Amniotic epithelial cell (primary cell): ENCODE data around the genes MCM10 and UCMA.

GRCh38 chr10:13161081-13161754 is at the start of gene MCM10:
Gene MCM10 (plus strand): TSS chr10:13161558.
- RRBS = 1% methylated on average over 23 of the region's 48 CpGs

DNA sequence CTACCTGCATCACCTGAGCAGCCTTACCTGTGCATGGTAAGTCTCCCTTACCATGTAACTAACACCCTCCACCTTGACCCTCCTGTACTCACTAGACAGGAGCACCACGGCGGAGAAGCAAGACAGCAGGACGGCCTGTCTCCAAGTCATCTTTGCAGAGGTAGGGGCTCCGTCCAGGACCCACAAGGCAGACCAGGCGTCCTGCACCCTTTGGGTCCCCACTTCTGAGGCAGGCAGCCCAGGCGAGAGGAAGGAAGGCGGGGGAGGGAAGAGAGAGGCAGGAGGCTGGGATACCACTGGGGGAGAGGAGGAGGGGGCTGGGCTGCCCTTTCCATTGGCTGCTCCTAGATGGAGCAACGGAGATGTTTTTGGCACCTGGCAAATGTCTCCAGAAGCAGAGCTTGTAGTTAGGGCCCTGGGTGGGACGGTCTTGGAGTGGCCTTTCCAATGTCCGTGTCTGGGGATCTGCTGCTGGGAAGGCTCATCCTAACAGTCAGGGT is at the start of gene UCMA:
TSS of gene UCMA (minus strand) at position 266 of the 500 bp plus-strand sequence.
- RRBS = no CpG with 5 or more reads among the region's 10 CpGs

DNA sequence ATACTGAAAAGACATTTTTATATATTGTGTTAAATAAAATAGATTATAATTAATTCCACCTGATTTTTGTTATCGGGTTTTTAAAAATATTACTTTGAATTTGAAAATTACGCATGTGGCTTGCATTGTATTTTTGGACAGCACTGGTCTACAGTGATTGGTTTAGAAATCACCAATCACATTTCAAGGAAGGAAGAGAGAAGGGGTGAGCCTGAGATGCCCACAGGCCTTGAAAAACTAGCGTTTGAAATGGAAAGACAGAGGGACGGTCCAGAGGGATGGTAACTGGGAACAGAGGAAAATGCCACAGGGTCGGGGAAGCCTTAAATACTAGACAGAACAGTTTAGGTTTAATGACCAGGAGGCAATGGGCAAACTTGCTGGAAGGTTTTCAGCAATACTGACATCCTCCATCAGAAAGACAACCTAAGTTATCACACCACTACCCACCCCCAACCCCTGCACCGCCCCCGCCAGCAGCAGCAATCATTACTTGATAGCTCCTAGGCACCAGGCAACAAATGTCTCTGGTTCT is 7.0 kb downstream of the SEPHS1 start:
- RRBS = no CpG with 5 or more reads among the region's 7 CpGs

DNA sequence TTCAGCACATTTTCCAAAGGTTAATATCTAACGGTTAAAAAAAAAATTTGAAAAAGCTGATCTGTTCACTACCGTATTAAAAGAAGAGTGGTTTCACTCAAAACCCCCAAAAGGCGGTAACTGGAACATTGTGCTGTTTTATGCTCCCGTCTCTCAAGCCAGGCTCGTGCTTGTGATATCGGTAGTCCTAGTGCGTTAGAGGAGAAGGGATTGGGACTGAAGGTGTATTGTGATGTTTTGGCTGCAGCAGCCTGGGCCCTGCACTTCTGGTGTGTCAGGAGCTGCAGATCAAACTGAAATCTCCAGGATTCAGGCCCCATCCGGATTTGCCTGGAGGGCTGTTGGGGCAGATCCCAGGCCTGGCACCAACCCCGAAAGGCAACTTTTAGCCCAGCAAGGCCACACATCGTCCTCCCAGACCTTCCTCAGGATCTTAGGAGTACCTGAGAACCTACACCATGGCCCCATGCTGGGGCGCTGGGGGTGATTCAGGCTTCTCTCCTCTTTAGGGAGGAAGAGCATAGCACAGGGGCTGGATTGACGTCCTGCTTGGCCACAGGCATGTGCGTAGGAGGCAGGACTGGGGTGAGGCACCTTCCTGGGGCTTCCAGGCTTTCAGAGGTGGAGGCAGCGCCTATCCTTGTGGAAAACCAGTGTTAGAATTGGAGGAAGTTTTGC is 61.7 kb upstream of the SEPHS1 start:
- RRBS = no CpG with 5 or more reads among the region's 14 CpGs

GRCh38 chr10:13496368-13497264 is 32.2 kb downstream of the BEND7 start:
- RRBS = no CpG with 5 or more reads among the region's 12 CpGs

DNA sequence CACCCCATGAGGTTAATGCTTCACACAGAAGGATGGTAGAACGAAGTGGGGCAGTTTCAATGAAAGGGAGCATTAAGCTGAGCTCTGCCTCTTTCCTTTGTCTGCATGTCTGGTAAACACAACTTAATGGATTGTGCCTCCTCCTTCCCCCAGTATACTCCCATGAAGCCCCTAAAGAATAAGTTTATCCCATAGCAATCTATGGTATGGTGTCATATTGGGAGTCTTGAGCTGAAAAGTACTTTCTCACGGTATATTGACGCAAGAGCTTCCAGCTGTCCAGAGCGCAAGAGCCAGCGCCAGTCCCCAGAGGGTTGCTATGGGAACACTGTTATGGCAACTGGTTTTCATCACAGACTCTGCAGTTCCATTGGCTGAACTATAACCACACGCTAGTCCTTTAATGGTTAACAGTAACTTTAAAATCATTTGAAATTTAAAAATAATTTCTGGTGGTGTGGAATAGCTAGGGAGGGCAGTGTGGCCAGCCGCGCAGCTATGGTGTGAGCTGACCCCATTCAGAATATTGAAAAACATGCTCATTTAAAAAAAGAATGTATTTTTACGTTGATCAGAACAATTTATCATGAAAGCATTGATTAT is 46.9 kb downstream of the PRPF18 start:
- RRBS = no CpG with 5 or more reads among the region's 9 CpGs

- RRBS = no CpG with 5 or more reads among the region's 8 CpGs
Observed at GRCh38 chr10:13648520-13648898, 61.7 kb downstream of the PRPF18 start.

GRCh38 chr10:13670085-13670801 is 83.5 kb downstream of the PRPF18 start:
- RRBS = no CpG with 5 or more reads among the region's 18 CpGs

- RRBS = no CpG with 5 or more reads among the region's 6 CpGs
Observed at GRCh38 chr10:13822996-13823472, 236.3 kb downstream of the PRPF18 start.

GRCh38 chr10:13889089-13889441 is 302.3 kb downstream of the PRPF18 start:
- RRBS = no CpG with 5 or more reads among the region's 3 CpGs

- RRBS = no CpG with 5 or more reads among the region's 13 CpGs
Observed at GRCh38 chr10:13956715-13957448, 370.1 kb downstream of the PRPF18 start.

DNA sequence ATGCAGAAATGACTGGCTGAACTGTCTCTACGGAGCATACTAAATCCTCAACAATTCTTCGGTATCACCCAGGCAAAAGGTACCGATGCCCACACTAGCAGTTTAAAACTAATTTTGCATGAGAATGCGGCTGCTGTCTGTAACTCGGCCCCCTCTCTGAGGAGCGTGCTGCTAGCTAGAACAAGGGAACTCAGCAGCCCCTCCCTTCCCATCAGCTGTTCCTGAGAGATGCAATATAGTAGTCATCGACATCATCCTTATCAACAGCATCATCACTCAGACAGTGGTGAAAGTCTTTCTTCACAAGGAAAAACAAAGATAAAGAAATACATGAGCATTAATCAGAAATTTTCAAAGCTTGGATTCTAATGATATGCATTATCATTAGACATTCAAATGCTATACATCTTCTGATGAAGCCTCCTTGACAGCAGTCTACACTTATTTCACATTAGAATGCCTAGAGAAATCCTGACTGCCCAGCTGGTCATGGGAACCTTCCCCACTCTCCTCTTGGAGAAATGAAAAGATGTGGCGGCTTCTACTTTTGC is 189.1 kb upstream of the FRMD4A start:
- RRBS = no CpG with 5 or more reads among the region's 8 CpGs

DNA sequence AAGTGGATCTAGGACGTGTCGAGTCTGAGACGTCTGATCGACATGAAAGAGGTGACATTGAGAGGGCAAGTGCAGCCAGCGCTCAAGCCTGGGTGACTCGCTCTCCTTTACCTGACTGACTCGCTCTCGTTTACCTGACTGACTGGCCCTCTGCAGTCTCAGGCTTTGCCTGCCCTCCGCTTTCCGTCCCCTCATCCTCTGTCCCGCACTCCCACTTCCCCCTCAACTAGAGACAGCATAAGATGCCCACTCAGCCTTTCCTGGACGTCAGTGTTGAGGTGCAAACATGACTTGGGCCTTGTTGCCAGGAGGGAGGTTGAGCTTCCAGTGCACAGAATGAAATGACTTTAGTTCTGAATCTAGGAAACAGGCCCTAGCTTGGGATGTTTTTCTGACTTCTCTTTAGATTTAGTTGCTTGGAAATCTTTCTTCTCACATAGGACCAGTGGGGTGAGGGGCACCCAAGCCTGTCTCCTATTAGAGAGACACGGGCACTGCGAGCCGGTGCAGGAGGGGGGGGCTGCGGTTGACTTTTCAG is 202.8 kb upstream of the FRMD4A start:
- RRBS = no CpG with 5 or more reads among the region's 16 CpGs

GRCh38 chr10:14550102-14550895 is 219.6 kb upstream of the FRMD4A start:
- RRBS = no CpG with 5 or more reads among the region's 8 CpGs

- RRBS = no CpG with 5 or more reads among the region's 7 CpGs
Observed at GRCh38 chr10:14561354-14561613, 213.4 kb downstream of the FAM107B start.

GRCh38 chr10:14562170-14562688 is 212.5 kb downstream of the FAM107B start:
- RRBS = no CpG with 5 or more reads among the region's 2 CpGs

GRCh38 chr10:14586643-14587295 is 187.9 kb downstream of the FAM107B start:
- RRBS = no CpG with 5 or more reads among the region's 8 CpGs

- RRBS = no CpG with 5 or more reads among the region's 10 CpGs
Observed at GRCh38 chr10:14591372-14591785, 183.3 kb downstream of the FAM107B start.

- RRBS = no CpG with 5 or more reads among the region's 6 CpGs
Observed at GRCh38 chr10:14596641-14596945, 178.1 kb downstream of the FAM107B start.

DNA sequence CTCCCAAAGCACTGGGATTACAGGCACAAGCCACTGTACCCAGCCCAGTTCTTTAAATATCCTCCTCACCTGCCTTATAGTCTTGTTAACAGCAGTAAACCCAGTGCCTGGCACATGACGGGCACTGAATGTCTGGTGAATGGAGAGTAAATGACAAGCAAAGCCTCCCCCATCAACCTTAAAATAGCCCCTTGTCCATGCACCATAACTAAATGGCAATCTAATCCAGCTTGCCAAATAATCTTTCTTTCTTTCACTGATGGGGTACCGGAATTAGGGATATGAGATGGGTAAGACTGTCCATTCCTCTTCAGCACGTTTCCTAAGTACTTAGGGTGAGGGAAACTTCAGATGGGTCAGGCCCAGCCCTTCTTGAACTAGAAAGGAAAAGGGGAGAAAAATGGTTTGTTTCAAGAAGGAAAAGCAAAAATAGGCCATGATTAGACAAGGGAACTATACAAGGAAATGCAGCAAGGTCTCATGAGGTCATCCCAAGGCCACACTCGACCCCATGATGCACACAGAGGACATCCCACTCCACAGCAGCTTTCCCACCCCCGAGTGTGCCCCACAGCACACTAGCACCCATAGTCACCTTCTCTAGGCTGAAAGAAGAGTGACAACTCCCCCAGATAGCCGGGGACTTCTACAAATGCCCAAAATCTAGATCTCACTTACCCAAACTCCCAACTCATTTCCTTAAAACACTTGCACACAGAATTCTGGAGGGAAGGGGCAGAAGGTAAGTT is 173.5 kb downstream of the FAM107B start:
- RRBS = no CpG with 5 or more reads among the region's 6 CpGs